ENCODE measurements around the gene LIN28B.

- PRO-cap, 3 experiments, result no peak in any of the 3 experiments
- RRBS, result no CpG with 5 or more reads among the region's 1 CpG
These were observed 1159.3 kb downstream of the GRIK2 start for GRCh38 chr6:102552918-102553147.

DNA sequence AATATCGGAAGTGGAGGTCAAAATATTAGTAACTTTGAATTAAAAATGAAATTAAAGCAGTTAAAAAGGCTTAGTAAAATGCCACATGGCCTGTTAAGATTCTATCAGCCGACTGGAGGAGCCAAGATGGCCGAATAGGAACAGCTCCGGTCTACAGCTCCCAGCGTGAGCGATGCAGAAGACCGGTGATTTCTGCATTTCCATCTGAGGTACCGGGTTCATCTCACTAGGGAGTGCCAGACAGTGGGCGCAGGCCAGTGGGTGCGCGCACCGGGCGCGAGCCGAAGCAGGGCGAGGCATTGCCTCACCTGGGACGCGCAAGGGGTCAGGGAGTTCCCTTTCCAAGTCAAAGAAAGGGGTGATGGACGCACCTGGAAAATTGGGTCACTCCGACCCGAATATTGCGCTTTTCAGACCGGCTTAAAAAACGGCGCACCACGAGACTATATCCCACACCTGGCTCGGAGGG is 1150.8 kb downstream of the HACE1 start:
- PRO-cap, 3 experiments, result no peak in any of the 3 experiments
- RRBS, result no CpG with 5 or more reads among the region's 27 CpGs

DNA sequence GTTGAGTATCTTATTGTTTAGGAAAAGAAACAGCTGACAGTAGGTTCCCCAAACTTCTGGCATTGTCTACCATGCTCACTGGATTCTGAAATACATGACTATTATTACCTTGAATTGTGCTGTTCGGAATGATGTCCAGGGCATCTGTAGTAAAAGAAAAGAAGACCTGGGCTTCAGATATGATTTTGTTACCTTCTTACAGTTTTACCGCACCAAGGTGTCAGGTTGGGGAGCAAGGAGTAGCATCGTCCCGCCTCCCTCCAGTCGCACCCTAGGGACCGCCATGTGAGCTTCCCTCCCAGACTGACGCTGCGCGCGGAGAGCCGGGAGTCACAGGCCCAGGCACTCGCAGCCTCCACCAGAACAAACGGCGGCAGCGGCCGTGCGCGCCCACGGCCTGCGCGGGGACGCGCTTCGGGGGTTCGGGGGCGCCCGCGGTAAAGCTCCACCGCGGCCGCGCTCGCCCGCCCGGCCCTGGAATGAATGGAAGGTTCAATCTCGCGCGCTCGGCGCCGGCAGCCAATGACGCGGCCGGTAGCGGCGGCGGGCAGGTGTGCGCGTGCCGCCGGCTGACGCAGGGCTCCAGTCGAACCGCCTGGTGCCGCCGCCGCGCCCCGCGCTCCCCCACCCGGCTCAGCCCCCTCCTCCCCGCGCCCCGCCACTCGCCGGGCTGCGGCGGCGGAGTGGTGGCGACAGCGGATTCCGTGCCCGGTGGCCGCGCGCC is 16.7 kb upstream of the LIN28B start:
- PRO-cap, 3 experiments, result no peak in any of the 3 experiments
- RRBS, result 8% methylated on average over 27 of the region's 76 CpGs

- PRO-cap, 3 experiments, result no peak in any of the 3 experiments
- RRBS, result no CpG with 5 or more reads among the region's 30 CpGs
These were observed at the start of gene LIN28B for GRCh38 chr6:104956488-104957827. Gene LIN28B (plus strand): TSS chr6:104957107.

DNA sequence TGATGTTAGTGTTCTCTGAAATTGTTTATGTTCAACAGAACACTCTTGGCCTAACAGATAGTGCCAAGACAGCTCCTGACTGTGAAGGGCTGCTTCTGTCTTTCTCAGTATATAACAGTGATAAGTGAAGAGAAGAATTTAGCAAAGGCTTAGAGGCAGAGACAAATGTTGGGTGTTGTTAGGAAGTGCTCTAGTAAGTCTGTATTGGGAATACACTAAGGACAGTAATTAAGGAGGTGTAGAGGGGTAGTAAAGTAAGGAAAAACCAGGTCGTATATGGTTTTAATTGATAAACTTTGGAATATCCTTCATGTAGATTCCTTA is 39.4 kb downstream of the LIN28B start:
- PRO-cap, 3 experiments, result no peak in any of the 3 experiments
- RRBS, result no CpG with 5 or more reads among the region's 1 CpG

- PRO-cap, 3 experiments, result no peak in any of the 3 experiments
- RRBS, result no CpG with 5 or more reads among the region's 9 CpGs
These were observed 93.8 kb upstream of the POPDC3 start for GRCh38 chr6:105273621-105274078.

GRCh38 chr6:105302077-105303342 is 100.4 kb downstream of the PREP start:
- PRO-cap, 3 experiments, result no peak in any of the 3 experiments
- RRBS, result no CpG with 5 or more reads among the region's 33 CpGs

- PRO-cap, 3 experiments, result no peak in any of the 3 experiments
- RRBS, result no CpG with 5 or more reads among the region's 3 CpGs
These were observed 201.4 kb upstream of the PREP start for GRCh38 chr6:105604144-105604734.

GRCh38 chr6:105786579-105786942 is 299.6 kb upstream of the PRDM1 start:
- PRO-cap, 3 experiments, result peak in 1 of 3 experiments; most common plus-strand start chr6:105786685 (in 1)
- RRBS, result no CpG with 5 or more reads among the region's 4 CpGs

DNA sequence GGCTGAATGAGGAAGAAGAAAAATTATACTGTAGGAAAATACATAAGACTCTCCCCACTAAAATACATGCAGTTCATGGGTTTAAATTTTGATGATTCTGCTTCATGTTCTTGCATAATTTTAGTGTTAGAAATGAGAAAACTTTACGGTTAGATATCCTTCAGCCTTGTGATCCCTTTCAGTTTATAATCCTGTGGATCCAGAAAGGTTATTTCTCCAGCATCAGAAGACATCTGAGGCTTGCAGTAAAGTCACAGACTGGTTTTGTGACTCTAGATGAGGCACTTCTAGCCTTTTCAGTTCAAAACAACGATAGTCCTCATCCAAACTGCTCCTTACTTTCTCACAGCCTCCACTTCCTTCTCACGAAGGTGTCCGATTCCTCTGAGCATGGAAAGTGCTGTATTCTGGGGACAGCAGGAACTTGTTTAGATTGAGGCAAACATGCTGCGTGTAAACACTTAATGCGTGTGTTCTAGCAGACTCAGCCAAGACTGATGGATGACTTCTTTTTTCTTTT is 80.3 kb upstream of the PRDM1 start:
- PRO-cap, 3 experiments, result no peak in any of the 3 experiments
- RRBS, result no CpG with 5 or more reads among the region's 6 CpGs

GRCh38 chr6:106087968-106088470 is 1.9 kb downstream of the PRDM1 start:
- PRO-cap, 3 experiments, result peak in 1 of 3 experiments; most common plus-strand start chr6:106088131 (in 1)
- RRBS, result no CpG with 5 or more reads among the region's 8 CpGs

- PRO-cap, 3 experiments, result no peak in any of the 3 experiments
- RRBS, result no CpG with 5 or more reads among the region's 8 CpGs
These were observed 24.1 kb downstream of the PRDM1 start for GRCh38 chr6:106110155-106110785.

GRCh38 chr6:106516524-106516904 is 112.8 kb downstream of the RTN4IP1 start:
- PRO-cap, 3 experiments, result no peak in any of the 3 experiments
- RRBS, result no CpG with 5 or more reads among the region's 2 CpGs

DNA sequence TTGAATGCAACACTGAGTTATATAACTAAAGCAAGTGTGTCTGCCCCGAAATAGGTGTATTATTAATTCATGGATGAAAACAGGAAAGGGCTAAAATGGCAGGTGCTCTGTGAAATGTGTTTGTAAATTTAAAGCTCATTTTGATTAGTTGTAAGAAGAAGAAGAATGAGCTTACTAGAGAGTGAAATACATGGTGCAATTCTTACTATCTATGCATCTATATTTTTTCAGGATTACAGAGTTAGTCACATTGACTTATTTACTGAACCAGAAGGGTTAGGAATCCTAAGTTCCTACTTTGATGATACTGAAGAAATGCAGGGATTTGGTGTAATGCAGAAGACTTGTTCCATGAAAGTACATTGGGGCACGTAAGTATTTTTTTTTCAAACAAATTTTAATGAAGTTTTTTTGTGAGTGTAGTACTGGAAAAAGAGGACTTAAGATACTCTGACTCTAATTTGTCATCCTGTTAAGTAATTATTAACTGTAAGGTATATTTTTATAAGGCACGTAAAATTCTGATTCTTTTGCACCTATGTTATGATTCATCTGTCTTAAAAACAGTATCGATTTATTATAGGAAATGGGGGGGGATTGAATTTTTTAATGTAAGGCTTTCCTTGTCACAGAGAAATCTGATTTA is 99.2 kb downstream of the RTN4IP1 start:
- PRO-cap, 3 experiments, result no peak in any of the 3 experiments
- RRBS, result no CpG with 5 or more reads among the region's 4 CpGs

GRCh38 chr6:106648585-106649413 is 19.4 kb downstream of the QRSL1 start:
- PRO-cap, 3 experiments, result no peak in any of the 3 experiments
- RRBS, result no CpG with 5 or more reads among the region's 7 CpGs

- PRO-cap, 3 experiments, result peak in 3 of 3 experiments; most common plus-strand start chr6:107459739 (in 3)
- RRBS, result 2% methylated on average over 14 of the region's 48 CpGs
These were observed 431 bp upstream of the PDSS2 start for GRCh38 chr6:107459636-107460354.

DNA sequence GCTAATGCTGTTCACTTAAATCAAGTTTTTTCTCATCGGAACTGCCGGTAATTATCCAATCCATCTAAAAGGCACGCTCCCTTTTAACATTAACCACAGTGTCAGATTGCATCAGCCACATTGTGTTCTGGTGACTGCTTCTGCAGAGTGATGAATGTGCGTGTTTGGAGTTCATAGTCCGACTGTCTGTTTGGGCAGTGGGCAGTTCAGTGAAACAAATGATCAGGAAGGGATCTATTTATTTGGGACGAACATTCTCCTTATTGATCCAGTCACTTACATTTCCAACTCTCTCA is 49.5 kb downstream of the SOBP start:
- PRO-cap, 3 experiments, result no peak in any of the 3 experiments
- RRBS, result no CpG with 5 or more reads among the region's 6 CpGs

DNA sequence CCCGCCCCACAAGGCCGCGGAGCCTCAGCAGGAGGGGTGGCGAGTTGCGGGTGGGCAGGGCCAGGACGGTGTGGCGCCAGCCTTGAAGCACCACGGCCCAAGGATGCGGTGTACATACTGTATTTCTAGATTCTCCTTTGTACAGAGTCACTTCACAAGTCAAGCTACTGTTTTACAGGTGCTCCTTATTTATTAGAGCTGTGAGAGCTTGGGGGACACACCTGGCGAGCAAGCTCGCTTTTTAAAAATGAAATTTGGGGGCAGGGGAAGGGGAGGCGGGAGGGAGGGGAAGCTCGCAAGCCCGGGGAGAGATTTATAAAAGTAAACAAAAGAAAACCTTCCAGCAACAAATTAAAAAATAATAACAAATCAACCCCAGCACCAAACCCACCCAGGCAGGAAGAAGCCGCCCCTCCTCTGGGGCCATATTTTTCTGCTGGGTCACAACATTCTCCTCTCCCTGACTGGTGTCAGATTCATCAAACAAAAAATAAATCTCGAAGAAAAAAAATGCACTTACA is 164.4 kb downstream of the SCML4 start:
- PRO-cap, 3 experiments, result no peak in any of the 3 experiments
- RRBS, result no CpG with 5 or more reads among the region's 16 CpGs

DNA sequence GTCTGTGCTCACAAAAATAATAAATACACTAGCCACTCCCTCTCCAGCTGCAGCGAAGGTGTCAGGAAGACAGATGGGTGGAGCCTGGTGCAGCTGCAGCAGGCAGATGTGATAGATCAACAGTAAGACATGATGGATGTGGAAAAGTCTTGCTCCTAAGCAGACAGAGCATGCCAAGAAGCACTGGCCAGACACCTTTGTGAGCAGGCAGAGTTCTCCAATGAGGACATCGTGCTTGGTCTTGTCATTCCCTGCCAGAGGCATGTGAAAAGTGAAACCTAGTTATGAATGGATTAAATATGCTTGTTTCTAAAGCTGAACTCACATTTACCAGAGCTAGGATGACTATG is 111.4 kb downstream of the SCML4 start:
- PRO-cap, 3 experiments, result no peak in any of the 3 experiments
- RRBS, result no CpG with 5 or more reads among the region's 2 CpGs

GRCh38 chr6:107740813-107741178 is 83.3 kb downstream of the SCML4 start:
- PRO-cap, 3 experiments, result no peak in any of the 3 experiments
- RRBS, result no CpG with 5 or more reads among the region's 7 CpGs